ENCODE results near the gene RNF144A.

DNA sequence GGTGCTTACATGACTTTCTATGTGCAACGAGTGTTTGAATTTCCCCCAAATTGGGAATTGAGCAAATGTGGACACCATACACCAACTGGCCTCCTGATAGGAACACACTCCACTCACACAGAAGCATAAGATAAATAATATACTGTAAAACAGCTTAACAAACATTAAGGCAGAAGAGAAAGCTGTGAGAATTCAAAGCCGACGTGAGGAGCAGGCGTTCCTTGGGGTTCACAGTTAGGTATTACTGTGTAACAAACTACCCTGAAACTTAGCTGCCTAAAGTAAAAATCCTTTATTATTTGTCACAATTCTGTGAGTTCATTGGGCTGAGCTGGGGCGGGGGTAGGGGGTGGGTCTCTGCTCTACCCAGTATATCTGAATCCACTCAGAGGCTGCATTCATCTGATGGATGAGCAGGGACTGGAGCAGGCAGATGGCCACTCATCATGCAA, 94.7 kb downstream of the SOX11 start:
- PRO-cap: no peak

DNA sequence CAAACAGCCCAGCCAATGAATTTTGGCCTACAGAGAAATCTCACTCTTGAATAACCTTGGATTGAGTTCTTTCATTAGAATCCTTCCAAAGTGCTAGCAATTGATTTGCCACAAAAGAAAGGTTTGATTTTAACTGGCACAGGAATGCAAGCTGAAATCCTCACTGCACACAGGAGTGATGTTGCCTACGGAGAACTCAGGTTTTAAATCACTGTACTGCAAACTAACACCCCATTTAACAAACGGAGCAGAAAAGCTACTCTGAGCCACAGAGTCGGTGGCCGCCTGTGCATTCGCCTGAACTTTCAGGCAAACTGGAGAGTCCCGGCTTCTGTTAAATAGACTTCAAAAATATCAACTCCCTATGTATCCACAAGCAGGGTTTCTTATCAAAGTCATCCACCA, 510.1 kb downstream of the SOX11 start:
- PRO-cap: no peak

DNA sequence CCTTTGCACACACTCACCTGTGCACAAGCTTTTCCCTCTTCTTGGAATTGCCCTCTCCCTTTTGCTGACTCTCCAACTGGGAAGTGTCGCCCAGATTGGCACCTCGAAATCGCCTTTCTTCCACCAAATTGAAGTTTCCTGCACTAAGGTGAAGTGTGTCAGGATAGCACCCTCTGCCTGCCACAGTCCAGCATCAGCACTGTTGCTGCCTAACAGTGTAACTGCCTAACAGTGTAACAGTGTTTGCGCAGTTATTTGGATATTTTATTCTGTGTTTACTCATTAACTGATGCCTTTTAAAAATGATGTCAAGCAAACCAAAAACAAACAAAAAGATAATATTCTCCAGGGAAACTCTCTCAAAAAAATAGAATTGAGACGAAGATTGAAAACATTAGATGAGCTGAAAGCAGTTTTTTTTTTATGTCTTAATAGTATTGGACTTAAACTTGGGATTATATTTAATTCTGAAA, 738 bp upstream of the CMPK2 start:
- PRO-cap: no peak

DNA sequence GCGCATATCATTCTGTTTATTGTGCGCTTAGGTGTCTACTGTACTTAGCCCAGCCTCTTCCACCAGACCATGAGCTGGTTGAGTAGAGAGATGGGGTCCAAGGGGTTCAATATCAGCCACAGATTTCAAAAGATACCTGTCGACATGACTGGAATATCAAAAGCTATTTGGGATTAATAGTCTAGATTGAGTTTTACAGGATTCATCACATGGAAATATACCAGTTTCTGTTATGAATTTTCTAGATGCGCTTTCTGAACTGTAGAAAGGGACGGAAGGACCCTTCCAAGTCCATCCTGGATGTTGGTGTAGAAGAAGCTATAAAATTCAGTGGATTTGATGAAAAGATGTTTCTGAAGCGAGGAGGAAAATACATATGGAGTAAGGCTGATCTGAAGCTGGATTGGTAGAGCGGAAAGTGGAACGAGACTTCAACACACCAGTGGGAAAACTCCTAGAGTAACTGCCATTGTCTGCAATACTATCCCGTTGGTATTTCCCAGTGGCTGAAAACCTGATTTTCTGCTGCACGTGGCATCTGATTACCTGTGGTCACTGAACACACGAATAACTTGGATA, 18.0 kb downstream of the RSAD2 start:
- PRO-cap: no peak

DNA sequence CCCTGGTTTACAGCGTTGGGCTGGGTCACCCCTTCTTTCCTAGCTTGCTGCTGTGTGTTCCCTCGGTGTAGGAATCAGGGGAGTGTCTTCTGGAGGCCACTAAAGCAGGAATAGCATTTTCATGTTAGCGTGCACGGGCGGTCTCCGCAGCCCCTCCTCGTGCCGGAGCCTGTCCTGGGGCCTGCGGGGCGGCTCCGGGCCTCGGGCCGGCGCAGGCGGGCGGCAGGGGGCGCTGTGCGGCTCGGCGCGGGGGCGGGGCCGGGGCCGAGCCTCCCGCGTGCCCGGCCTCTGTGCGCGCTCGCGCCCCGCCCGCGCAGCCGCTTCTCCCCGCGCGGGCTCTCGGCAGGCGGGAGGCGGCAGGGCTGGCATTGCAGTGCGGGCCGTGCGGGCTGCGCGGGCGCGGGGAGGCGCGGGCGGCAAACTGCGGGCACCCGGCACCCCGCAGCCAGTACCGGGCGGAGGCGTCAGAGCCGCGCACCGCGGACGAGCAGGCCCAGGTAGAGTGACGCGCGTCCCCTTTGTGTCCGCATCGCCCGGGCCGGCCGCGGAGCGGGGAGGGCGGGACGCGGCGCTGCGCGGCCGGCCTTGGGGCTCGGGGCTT, at the start of gene RNF144A:
TSS of gene RNF144A (plus strand) at position 287 of the 601 bp plus-strand sequence.
- PRO-cap: bidirectional peak, plus-strand start at position 368 of the sequence, minus-strand start at position 504 of the sequence

GRCh38 chr2:7028291-7028925, 111.2 kb downstream of the RNF144A start:
- PRO-cap: no peak

GRCh38 chr2:7649734-7650380, 732.6 kb downstream of the RNF144A start:
- PRO-cap: no peak

GRCh38 chr2:7748677-7749417, 831.6 kb downstream of the RNF144A start:
- PRO-cap: unidirectional peak, minus-strand start at chr2:7749171

- PRO-cap: no peak
Observed at GRCh38 chr2:7978468-7978699, 703.5 kb upstream of the ID2 start.

GRCh38 chr2:8090813-8091526, 590.9 kb upstream of the ID2 start:
- PRO-cap: no peak

- PRO-cap: no peak
Observed at GRCh38 chr2:8454658-8455238, 227.1 kb upstream of the ID2 start.

DNA sequence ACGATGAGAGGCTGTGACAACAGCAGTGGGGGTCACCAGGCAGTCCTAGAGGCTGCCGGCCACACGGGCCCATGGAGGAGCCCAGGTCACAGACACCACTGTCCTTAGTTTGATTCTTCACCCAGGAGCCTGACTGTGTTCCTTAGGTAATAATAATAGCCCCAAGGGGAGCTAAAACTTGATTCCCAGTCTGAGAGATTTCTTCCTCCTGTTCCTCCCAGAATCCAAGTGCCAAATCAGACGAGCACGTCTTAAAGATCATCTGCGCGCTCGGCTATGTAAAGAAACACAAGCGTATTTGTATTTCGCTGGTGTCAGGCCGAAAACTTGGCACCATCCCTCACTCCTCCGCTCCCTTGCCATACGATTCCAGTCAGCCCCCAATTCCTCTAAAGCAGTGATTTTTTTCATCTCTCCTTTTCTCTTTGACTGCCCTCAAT, 131.0 kb upstream of the ID2 start:
- PRO-cap: no peak

DNA sequence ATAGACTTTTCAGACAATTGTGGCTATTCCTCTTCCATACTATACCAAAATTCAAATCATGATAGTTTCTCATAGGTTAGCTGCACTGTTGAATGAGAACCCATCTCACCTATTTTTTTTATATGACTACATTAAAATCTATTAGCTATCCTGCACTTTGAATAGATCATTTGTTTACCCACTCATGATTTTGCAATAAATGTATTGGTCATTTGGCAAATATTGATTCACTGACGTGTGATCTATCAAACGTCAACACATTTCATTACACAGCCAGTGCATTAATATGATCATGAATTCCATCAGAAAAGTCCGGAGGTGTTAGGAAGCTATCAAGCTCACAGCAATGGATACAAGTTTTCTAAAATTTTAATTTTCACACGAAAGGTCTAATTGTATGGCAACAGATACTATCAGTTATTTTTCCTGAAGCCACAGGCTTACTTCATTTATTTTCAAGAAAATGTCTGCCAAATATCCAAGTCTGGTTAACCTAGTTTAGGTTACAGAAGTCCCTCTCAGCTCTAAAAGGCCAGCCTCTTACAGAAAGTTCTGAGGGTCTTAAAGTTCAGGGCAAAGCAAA, 128.2 kb upstream of the ID2 start:
- PRO-cap: no peak

DNA sequence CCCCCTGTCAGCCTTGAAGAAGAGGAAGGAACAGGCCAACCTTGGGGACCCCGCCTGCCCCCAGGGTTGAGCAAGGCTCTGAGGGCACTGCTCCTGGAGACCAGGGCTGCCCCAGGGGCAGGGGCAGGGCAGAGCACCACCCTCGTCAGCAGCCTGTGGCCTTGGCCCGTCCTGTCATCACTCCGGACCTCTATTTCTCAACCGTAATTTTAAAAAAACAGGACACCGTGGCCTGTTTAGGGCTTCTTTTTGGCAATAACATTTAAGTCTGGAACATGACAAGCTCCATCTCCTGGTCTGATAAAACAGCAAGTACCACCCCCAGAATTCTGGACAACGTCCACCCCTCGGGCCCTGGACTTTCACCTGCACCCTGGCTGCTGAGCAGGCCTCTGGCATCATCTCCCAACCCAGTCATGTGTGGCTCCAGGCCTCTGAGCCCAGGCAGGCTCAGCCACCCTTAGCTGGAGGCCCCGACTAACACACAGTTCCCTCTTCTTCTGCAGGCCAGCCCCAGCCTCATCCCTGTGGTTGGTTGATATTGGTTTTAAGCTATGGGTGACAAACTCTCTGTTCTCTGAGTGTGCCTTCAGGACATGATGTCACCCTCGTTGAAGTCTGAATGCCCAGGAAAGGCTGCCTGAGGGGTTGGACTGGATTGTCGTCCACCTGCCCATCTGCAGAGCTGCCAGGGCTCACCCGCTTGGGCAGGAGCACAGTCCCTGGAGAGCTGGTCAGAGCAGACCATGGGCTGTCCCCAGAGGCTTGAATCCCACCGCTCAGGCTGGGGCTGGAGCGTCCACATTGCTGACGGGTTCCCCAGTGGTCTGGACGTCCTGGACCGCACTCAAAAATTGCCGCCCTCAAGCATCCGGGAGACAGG, 22.5 kb upstream of the ID2 start:
- PRO-cap: no peak

DNA sequence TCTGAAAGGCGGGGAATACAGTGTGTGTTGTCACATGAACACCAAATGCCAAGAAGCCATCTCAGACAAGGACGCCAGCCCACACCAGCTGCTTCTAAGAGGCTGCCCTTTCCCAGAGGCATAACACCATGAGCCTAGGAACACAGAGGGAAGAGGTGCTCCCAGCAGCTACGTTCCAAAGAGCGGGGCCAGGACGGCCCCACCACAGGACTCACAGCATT, 20.2 kb upstream of the ID2 start:
- PRO-cap: no peak

- PRO-cap: no peak
Observed at GRCh38 chr2:8679845-8680089, 2.1 kb upstream of the ID2 start.

DNA sequence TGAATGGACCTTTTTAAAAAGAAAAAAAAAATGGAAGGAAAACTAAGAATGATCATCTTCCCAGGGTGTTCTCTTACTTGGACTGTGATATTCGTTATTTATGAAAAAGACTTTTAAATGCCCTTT, 1.8 kb downstream of the ID2 start:
- PRO-cap: no peak

GRCh38 chr2:8732799-8733468, 51.1 kb downstream of the ID2 start:
- PRO-cap: no peak

- PRO-cap: no peak
Observed at GRCh38 chr2:8862120-8862642, 24.8 kb upstream of the KIDINS220 start.

DNA sequence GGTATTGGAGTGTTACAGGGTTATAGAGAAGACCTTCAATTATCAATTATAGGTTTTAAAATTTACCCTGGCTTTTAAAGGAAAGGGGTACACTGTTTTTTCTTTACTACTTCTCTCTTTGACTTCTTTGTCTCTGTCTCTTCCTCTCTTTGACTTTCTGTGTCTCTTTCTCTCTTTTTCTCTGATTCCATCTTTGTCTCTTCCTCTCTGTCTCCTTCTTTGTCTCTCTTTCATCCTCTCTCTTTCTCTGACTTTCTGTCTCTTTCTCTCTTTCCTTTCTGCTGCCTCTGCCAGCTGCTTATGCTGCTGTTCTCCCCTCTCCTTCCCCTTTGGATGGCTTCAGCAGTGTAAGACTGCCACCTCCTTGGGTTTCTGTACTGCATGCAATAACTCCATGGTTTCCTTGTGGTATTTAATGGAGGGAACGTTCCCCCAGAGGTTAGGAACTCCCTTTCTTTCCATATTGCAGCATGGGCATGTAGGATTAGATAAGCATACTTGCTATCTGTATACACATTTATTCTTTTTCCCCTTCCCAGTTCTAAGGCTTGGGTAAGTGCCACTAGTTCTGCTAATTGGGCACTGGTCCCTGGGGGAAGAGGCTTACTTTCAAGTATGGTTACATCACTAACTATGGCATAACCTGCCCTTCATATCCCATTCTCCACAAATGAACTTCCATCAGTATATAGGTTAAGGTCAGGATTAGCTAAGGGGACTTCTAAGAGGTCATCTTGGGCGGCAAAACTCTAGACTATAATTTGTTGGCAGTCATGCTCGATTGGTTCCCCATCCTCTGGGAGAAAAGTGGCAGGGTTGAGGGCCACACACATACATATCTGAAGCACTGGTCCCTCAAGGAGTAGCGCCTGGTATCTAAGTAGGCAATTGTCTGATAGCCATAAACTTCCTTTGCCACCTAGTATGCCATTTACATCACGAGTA, 59.9 kb upstream of the KIDINS220 start:
- PRO-cap: no peak